ENCODE measurements around a stretch of chr4.

- PRO-cap, 2 experiments: no peak in any of the 2 experiments
Measured at GRCh38 chr4:169663484-169664408, 43.4 kb downstream of the CLCN3 start.

- PRO-cap, 2 experiments: no peak in any of the 2 experiments
Measured at GRCh38 chr4:170089224-170089654, 517 bp downstream of the AADAT start.

GRCh38 chr4:171020858-171021091 is 792.4 kb upstream of the GALNTL6 start:
- PRO-cap, 2 experiments: no peak in any of the 2 experiments

- PRO-cap, 2 experiments: no peak in any of the 2 experiments
Measured at GRCh38 chr4:172995114-172996054, 173.2 kb upstream of the GALNT7 start.

GRCh38 chr4:173521451-173521802 is 8.6 kb downstream of the HAND2 start:
- PRO-cap, 2 experiments: no peak in any of the 2 experiments

DNA sequence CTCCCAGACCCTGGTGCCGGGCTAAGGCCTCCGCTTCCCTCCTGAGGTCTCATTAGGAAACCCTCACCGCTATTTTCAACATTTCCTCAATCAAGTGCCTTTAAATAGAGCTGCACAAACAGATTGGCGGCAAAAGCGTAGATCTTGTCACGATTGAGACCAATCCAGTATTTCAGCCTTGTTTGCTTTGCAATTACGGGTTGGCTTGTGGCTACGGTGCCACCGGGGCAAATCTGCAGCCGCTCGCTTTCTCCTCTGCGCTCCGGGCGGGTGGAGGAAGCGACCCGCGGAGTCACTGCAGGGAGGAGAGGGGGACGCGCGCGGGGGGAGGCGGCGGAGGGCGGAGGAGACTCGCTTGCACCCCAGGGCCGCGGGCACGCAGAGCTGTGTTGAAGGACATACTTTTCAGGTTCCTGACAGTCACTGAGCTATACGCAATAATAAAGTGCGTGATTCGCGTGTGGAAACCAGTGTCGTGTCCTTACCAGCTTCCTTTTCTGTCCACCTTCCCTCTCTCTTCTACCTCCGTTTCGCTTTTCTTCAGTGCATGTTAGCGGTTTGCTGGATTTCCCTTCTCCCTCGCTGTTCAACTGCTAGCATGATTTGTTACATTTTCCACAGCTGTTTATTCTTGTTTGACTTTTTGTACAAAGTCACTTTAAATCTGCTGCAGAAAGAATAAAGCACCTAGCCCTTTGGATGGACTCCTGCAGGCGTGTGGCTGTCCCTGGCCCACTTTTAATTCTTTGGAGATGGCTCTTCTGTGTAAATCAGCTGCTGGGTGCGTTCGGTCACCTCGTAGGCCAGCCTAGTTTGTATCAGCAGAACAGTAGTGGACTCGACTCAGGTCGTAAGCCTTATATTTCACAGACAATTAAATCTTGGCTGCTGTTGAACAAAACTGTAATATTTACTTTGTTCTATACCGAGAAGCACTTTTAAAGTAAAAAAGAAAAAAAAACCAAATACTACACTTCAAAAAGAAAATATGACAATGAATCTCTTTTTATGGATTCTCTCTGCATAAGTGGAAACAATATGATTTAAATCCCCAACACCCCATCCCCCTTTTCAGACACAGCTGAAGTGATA is 8.8 kb upstream of the HAND2 start:
- PRO-cap, 2 experiments: no peak in any of the 2 experiments

DNA sequence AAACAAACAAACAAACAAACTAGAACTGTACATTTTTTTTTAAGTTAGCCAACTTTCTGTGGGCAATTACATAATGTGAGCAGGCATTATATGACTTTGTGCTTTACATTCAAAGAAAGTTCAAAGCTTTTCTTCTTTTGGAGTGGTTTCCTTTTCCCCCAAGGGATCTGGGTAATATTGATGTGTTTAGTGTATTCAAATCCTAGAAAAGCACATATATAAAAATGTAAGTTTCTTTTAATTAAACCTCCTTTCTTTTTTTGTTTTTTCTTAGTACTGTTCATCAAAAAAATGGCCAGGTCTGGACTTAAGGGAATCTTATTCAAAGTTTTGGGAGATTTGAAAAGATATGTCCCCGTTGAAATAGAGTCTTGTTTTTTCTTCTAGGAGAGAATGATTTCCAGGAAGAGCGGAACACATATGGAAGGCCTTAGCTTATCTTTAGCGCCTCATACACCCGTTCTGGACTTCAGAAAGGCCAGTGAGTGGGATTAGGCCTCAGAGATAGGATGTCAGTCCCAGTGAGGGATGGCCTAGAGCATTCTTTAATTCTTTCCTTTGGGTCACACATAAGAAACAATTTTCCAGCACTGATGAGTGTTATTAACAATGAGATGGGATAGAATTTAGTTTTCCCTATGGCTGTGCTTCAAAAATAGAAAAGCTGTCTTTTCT is 54.4 kb upstream of the HAND2 start:
- PRO-cap, 2 experiments: no peak in any of the 2 experiments

DNA sequence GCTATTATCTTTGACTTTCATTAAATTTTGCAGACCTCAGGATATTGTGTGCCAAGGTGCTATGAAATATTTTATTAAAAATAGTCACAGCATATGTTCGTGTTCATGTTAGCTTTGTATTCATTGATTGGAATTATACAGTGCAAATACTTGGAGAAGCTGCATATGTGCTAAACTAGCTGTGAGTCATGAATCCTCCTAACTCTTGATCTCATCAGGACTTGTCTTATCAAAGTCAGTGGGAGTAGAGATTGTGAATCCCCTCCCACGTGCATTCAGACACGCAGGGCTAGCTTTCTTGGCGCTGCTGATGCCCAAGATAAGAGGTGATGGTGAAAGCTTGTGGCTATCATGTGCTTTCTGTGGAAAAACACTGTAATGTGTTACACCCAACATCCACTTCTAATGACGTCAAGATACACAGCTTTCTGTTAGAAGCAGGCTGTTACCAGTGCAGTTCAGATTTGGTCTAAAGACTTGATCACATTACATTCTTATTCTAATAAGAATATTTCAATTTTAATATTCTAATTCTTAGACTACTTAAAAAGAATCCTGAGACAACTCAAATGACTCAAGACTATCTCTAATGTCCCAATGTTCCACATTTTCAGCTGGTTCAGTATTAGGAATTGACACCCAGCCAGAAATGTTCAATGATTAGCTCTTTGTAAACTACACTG is 348.7 kb upstream of the HAND2 start:
- PRO-cap, 2 experiments: no peak in any of the 2 experiments

GRCh38 chr4:174135767-174136248 is 147.7 kb downstream of the FBXO8 start:
- PRO-cap, 2 experiments: no peak in any of the 2 experiments

- PRO-cap, 2 experiments: no peak in any of the 2 experiments
Measured at GRCh38 chr4:174154486-174155007, 128.9 kb downstream of the FBXO8 start.

- PRO-cap, 2 experiments: no peak in any of the 2 experiments
Measured at GRCh38 chr4:175971344-175971822, 94.3 kb upstream of the WDR17 start.

DNA sequence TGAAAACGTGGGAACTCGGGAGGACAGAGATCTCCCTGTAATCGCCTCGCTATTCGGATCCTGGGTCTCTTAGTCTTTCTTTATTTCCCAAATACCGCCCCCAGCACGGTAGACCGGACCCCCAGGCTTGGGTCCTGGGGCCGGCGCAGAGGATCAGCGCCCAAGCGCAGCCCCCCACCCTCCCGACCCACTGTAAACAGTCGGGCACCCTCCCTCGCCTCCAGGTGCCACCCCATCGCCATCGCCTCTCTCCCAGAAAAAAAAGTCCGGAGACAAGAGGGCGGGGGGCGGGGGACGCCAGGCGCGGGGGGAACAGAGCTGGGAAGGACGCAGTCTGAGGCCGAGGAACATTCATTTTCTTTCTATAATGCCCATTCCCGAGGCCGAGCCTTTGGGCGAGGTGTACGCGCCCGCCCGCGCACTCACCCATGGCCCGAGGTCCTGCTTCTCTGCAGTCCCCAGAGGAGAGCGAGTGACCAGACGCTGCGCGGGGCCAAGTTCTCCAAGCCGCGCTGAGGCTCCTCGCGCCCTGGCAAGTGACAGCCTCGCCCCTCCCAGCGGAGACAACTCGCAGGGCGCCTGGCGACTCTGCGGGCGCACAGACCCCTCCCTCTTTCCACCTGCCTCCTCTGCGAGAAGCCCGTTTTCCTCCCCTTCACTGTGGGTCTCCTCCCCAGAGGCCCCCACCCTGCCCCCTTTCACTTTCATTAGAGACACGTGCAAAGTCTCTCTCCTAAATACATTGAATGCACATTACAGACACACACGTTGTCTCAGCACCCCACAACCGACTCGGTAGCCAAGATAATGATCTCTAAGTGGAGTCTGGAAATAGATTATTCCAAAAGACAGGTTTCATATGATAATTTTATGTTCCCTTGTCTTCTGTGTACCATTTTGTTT is 63.5 kb upstream of the WDR17 start:
- PRO-cap, 2 experiments: no peak in any of the 2 experiments

DNA sequence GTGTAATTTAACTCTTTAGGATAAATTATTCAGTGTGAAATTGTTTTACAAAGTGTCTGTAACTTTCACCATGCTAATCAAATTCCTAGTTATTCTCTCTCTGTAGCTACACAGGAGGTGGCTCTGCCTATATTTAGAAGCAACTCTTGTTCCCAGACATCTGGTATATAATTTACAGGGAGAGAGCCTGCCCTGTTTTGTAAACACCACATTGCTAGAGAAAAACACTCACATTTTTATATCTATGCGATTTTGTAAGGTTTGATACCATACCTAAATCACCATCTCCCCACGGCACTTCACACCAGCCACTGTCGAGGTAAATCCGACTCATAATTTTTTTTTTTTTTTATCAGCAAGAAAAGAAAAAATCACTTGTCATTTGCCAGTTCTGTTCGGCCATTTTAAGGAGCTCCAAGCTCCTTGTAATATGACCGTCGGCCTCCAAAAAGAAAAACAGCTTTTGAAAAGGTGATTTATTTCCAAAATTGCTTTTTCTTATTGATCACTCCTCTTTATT is 35.6 kb upstream of the SPATA4 start:
- PRO-cap, 2 experiments: no peak in any of the 2 experiments

- PRO-cap, 2 experiments: no peak in any of the 2 experiments
Measured at GRCh38 chr4:176538084-176538645, 218.4 kb downstream of the SPCS3 start.

DNA sequence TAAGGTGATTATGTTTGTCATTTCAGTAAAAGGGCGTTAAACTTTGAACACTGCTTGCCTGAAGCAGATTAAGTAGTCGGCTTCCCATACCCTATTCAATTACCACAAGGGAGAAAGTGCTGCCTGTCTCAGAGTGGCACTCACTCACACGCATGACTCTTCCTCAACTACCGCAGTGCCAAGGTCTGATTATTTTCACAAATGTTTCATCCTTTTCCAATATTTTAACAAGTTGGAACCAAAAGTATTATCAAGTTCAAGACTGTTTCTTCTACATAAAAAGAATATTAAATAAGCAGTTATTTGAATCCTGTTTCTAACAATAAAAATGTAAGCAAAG is 10.9 kb downstream of the VEGFC start:
- PRO-cap, 2 experiments: no peak in any of the 2 experiments

- PRO-cap, 2 experiments: no peak in any of the 2 experiments
Measured at GRCh38 chr4:176791389-176792087, 1.2 kb downstream of the VEGFC start.

- PRO-cap, 2 experiments: no peak in any of the 2 experiments
Measured at GRCh38 chr4:177444843-177445532, 2.8 kb upstream of the AGA start.

- PRO-cap, 2 experiments: no peak in any of the 2 experiments
Measured at GRCh38 chr4:178322880-178323222, 880.6 kb upstream of the AGA start.

GRCh38 chr4:182448325-182449552 is 205.5 kb downstream of the TENM3 start:
- PRO-cap, 2 experiments: peak in 2 of 2 experiments; most common plus-strand start chr4:182449054 (in 2); most common minus-strand start chr4:182449259 (in 2)

DNA sequence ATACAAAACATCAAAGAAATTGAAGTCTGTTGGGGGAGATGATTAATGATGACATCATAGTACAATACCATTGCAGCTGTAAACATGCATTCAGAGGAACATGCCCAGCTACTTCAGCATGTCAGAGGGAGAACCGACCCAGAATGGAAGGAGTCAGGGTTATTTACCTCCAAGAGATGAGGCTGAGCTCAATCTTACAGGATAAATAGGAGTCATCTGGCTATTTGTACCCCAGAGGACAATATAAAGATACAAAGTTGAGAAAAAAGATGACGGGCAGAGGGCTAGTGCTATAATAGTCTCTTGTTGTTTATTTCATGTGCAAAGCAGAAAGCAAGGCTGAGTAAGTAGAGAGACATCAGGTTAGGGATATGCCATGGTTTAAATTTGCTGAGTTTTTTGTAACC is 290.9 kb downstream of the TENM3 start:
- PRO-cap, 2 experiments: no peak in any of the 2 experiments